ENCODE measurements around a stretch of chr5.

- PRO-cap, 2 experiments: no peak in any of the 2 experiments
These were observed 7.4 kb downstream of the DUSP1 start for GRCh38 chr5:172763657-172763965.

DNA sequence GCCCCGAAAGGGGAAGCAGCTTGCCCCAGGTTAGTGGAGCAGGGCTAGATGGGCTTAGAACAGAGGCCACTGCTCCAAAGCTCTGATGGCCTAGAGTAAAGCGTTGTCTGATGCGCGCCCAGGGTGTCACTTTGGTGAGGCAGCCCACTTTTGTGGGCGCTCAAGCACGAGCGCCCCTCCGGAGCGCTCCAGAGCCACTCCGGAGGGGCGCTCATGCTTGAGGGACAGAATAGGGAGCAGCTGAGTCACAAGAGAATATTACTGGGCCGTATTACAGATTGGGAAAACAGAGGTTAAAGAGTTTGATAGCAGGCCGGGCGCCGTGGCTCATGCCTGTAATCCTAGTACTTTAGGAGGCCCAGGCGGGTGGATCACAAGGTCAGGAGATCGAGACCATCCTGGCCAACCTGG lies 7.0 kb downstream of the DUSP1 start:
- PRO-cap, 2 experiments: no peak in any of the 2 experiments

GRCh38 chr5:172765978-172766944 lies 4.7 kb downstream of the DUSP1 start:
- PRO-cap, 2 experiments: peak in 1 of 2 experiments; most common plus-strand start chr5:172766669 (in 1)

- PRO-cap, 2 experiments: no peak in any of the 2 experiments
These were observed 6.6 kb downstream of the ERGIC1 start for GRCh38 chr5:172840727-172841032.

GRCh38 chr5:172853454-172854032 lies 19.5 kb downstream of the ERGIC1 start:
- PRO-cap, 2 experiments: no peak in any of the 2 experiments

DNA sequence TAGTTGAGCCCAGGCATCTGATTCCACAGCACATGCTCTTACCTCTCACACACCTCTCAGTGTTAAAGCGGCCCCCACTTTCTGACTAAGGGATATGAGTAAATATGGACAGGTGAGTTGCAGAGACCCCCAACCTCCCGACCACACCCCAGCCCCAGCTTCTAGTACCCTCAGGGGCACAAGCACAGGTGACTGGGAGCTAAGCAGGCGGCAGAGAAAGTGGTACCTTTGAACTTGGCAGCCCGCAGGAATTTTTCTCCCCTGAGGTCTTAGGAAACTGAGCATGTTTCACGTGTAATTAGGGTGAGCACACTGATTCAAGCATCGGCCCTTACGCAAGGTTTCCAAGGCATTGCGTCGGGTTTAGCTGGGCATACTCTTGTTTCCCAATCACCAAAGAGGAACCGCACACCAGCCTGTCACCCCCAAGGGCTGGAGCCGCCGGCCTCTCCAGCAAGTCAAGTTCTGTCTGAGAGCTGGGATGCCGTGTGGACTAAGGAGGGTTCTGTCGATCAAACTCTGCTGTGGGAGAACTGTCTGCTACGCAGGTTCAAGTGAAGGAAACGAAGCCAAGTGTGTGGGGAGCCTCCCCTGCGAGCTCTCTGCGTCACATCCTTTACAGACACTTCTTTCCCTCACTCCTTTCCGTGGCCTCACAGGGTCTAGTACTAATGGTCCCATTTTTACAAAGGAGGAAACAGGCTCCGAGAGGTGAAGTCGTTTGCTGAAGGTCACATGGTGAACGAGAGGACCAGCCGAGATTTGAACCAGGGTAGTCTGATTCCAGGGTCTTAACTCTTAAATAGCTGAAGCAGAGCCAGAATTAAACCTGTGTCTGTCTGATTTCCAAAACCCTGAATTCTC lies 53.0 kb downstream of the ERGIC1 start:
- PRO-cap, 2 experiments: peak in 1 of 2 experiments; most common plus-strand start position 456 of the sequence (in 1); most common minus-strand start position 467 of the sequence (in 1)

DNA sequence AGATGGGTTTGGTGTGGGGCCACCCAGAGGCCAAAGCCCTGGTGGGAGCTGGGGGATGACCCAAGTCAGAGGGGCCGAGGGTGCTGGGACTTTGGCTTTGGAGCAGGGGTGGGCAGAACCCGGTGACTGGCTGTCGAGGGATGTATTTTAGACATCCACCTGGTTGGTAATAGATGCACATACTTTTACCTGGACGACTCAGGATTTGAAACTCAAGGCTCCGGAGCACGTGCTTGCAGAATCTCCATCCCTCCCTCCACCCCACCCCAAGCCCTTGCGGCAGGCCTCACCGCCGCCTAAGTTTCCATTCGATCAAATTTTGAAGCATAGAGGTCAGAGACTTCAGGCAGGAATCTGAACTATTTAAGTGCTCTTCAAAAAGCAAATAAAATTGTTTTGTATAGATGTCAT lies 56.7 kb upstream of the RPL26L1 start:
- PRO-cap, 2 experiments: no peak in any of the 2 experiments

GRCh38 chr5:172913102-172913850 lies 45.9 kb upstream of the RPL26L1 start:
- PRO-cap, 2 experiments: no peak in any of the 2 experiments

DNA sequence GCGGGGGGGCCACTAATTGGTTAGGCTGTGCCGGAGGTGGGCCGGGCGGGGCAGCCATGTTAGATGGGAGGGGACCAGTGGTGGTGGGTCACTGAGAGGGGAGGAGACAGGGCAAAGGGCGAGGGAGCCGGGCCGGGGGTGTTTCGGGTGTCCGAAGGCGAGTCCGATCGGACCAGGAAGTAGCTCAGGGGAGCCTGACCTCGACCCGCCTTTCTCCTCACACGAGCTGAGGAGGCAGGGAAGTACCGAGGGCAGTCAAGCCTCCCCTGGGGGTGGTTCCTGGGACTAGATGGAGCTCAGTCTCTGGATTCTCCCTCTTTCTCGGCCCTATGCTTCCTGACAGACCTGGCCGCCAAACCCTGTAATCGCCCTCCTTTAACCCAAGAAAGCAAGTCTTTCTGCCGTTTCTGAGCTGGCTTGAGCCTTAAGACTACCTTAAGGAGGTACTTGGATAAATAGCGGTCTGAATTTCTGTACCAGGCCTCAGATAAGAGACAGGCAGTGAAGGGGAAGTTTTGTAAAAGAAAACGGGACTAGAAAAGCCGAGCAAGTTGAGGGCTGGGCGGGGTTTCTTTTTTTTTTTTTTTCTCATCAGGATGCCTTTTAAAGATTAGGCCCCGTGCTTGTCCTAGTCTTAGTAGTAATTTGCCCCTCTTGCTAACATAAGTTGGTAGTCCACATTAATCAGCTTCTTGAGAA lies 1.2 kb downstream of the CREBRF start:
- PRO-cap, 2 experiments: peak in 2 of 2 experiments; most common plus-strand start position 114 of the sequence (in 2)

DNA sequence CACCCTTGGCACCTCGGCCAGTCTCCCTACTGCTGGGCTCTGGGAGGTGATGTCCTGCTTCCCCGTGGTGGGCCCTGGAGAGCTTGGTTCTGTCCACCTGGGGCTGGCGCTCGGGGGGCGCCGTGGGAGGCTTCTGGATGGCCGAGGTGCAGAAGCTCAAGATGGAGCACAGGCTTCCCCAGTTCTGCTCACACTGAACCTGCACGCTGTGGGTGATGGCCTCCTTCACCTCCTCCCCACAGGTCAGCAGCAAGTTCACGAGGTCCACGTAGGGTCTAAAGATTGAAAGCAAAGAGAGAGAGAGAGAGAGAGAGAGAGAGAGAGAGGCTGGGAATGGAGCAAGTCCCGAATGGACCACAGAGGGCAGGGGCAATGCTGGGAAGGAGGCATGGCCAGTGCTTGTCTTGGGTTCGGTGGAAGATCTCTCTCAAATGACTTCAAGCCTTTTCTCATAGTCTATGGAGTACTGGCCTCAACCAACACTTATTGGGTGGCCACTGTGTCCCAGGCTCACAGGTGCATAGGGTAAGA lies 10.2 kb downstream of the STC2 start:
- PRO-cap, 2 experiments: no peak in any of the 2 experiments

DNA sequence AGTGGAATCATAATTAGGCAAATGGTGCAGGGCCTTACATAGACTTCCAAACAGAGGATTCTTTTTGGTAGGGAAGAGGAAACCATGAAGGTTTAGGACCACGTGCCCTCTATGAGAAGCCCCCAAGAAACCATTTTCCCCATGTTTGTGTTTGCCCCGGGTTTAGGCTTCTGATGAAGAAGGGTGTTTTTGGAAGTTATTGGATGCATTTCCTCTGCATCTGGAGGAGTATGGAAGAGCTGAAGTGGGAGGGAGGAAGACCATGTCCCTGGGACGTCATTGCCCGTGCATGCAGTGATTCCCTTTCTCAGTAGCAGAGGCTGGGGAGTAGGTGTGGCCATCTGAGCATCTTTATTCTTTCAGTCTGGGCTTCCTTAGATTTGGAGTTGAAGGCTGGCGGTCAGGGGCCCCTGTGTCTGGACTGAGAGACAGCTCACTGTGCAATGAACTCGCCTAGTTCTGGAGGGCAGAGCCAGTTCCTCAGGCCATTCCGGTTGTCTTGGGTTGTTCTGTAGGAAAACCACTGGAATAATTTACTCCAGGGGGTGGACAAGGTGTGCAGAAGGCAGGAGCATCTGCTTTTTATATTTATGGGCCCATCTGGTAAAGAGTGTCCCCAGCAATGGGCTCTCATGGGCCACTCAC lies 9.4 kb downstream of the STC2 start:
- PRO-cap, 2 experiments: no peak in any of the 2 experiments

GRCh38 chr5:173412248-173412867 lies 84.1 kb upstream of the STC2 start:
- PRO-cap, 2 experiments: no peak in any of the 2 experiments

GRCh38 chr5:173423220-173423930 lies 95.2 kb upstream of the STC2 start:
- PRO-cap, 2 experiments: no peak in any of the 2 experiments

GRCh38 chr5:173501018-173501646 lies 115.3 kb downstream of the BOD1 start:
- PRO-cap, 2 experiments: no peak in any of the 2 experiments

DNA sequence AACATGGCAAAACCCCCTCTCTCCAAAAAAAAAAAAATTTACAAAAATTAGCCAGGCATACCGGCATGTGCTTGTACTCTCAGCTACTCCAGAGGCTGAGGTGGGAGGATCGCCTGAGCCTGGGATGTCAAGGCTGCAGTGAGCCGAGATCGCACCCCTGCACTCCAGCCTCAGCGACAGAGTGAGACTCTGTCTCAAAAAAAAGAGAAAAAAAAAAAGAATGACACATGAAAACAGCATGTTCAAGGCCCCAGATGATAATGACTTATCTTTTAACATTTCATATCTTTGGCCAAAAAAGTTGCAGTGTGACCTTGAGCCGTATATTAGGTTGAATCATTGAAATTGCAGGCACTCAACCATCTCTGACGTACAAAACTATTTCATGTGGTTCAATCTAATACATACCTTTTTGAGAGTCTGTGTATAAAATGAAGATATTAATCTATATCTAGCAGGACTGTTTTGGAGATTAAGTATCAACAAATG lies 79.2 kb upstream of the CPEB4 start:
- PRO-cap, 2 experiments: no peak in any of the 2 experiments

DNA sequence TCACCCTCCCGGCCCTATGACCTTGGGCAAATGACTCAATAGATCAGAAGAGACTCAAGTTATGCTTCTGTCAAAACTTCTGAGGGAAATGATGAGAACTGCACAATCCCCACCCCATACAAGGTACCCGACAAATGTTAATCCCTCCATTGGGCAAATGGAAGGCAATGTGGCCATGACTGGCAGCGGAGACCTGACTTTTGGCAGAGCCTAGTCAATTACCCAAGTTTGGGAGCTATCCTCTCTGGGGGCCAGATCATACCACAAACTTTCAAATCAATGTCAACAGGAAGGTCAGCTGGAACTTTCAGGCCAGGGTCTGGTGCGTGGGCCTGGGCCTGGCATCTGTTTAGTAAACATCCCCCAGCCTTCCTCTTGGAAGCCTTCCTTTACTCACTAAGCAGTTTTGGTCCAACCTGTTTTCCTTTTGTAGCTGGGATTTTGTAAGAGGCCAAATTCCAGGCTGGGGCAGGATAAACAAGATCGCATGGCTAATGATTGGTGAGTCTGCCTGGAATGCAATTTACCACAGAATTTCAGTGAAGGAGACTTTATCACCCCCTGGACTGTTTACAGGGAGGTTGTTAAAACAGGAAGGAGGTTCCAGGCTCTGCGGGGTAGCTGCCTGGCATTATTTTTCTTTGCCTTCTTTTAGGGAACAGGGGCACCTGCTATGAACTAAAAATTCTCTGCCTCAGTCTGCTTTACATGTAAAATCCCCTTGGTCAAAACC lies 64.1 kb upstream of the CPEB4 start:
- PRO-cap, 2 experiments: no peak in any of the 2 experiments

DNA sequence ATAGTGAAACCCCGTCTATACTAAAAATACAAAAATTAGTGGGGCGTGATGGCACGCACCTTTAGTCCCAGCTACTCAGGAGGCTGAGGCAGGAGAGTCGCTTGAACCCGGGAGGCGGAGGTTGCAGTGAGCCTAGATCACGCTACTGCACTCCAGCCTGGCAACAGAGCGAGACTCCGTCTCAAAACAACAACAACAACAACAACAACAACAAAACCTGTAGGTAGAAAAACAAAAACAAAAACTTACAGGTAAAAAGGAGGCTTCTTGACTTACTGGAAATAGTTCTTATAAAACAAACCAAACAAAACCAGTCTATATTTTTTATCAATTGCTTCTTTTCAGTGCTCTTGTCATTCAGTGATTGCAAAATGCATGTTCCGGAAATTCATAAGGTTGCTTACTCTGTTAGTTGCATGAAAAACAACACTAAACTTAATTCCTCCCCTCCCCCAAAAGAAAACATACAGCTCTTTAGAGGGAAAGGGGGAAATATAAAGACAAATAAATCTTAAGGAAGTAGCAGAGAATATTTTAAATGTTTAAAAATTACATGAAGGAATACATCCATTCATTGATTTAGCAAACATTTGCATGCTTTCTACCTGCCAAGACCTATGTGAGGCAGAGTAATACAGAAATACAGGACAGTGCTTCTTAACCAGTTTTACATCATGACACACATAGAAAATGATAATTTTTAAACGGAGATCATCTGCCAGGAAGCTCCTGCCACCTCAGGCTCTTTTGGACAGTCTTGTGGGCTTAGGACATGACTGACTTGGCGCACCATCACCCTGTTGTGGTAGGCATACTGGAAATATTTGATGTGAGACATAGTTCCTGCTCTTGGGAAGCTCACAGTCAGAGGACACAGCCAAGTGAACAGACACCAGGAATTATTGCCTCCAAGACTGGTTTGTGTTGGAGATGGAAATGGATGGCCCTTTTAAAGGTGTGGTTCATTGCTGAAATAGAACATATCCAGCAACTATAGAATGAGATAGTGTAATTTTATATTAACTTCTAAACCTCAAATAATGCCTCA lies 19.3 kb downstream of the CPEB4 start:
- PRO-cap, 2 experiments: no peak in any of the 2 experiments

- PRO-cap, 2 experiments: no peak in any of the 2 experiments
These were observed 27.3 kb downstream of the CPEB4 start for GRCh38 chr5:173915363-173915879.

DNA sequence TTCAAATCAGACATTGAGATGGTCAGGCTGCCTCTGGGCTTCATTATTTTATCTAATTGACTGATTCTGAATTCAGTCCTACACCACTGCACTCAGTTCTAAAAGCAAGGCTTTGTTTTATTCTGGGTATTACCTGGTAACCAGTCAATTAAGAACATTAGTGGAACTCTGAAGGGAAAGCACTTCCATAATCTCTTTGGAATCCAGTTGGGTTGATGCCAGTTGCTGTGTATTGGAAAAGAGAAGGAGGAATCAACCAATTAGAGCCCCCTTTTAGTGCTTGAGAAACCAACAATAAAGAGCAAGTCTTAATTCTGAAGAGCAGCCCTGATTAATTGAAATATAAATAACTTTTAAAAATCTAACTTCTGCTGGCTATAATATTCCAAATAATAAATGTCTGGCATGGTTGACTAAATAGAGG lies 31.9 kb downstream of the CPEB4 start:
- PRO-cap, 2 experiments: no peak in any of the 2 experiments

- PRO-cap, 2 experiments: no peak in any of the 2 experiments
These were observed 282.0 kb downstream of the NSG2 start for GRCh38 chr5:174327412-174327903.

Measured in Colon Carcinoma Metastatic in the Lung (tissue), 2 donors.